HTR-8/SVneo (cell line): ENCODE data around the genes POSTN and UFM1.

DNA sequence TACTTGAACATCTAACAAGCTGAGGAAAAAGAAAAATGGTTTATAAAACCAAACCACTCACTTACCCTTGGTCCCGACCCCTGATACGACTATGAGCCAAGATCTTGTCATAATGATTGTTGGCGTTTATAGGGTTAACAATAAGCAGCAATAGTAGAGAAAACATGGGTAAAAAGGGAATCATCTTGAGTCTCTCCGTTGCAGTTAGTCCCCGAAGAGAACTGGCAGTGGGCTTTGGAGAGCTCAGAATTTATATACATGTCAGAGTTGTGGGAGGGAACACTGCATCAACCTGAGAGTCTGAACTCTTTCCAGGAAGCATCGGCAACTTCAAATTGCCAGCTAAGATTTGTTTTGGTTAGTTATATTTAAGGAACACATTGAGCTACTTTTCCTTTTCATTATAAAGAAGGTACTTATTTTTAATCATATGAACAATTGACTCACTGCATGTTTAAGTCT, at the start of gene POSTN:
Gene POSTN, minus strand, starts transcription at position 226 of the 462 bp plus-strand sequence.
- RRBS, result no CpG with 5 or more reads among the region's 6 CpGs

DNA sequence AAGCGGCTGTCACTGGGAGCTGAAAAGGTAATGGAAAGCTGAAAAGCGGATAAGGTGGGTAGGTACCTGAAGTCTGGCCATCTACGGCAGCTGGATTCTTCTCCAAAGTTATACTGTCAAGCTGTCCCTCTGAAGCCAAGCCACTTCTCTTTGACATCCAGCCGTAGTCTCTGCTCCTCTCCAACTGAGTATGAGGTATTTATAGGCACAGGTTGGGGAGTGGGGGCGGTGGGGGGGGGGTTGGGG, 65.2 kb upstream of the TRPC4 start:
- RRBS, result no CpG with 5 or more reads among the region's 5 CpGs

GRCh38 chr13:38349276-38349677, 374 bp upstream of the UFM1 start:
- RRBS, result no CpG with 5 or more reads among the region's 18 CpGs

- RRBS, result 4% methylated on average over 6 of the region's 41 CpGs
Measured at GRCh38 chr13:38349678-38350500, at the start of gene UFM1. UFM1 (plus strand) TSS chr13:38349851.

DNA sequence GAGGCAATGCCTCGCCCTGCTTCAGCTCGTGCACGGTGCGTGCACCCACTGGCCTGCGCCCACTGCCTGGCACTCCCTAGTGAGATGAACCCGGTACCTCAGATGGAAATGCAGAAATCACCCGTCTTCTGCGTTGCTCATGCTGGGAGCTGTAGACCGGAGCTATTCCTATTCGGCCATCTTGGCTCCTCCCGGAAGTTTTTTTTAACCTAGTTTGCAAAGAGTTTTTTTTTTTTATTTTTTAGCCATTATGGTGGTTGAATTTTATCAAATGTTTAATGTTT, 16.0 kb upstream of the STOML3 start:
- RRBS, result no CpG with 5 or more reads among the region's 11 CpGs

DNA sequence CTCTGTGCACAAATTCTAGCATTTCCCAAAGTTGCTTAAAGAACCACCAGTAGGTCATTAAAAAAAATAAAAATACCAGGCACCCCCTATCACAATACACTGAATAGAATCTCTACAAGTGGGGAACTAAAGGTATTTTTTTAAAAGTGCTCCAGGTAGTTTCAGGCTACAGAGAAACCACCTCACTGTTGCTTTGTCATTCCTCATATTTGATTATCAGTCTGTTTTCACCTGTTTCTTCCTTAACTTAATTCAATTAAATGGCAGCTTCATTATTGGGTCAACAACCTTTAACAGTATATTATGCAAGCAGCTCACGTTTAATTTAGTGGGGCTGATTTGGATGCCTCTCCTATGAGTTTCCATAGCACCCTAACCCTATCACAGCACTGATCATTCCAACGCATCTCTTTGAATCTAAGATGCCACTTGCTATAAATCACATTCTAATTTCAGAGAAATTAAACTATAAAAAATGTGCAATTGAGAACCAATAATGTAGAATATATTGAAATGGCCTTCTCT, 16.4 kb downstream of the PROSER1 start:
- RRBS, result no CpG with 5 or more reads among the region's 2 CpGs

GRCh38 chr13:39034167-39034599, 3.7 kb downstream of the PROSER1 start:
- RRBS, result no CpG with 5 or more reads among the region's 1 CpG

- RRBS, result no CpG with 5 or more reads among the region's 1 CpG
Measured at GRCh38 chr13:39040268-39040530, 1.9 kb downstream of the NHLRC3 start.

GRCh38 chr13:39347972-39348800, 254.8 kb downstream of the LHFPL6 start:
- RRBS, result no CpG with 5 or more reads among the region's 9 CpGs

DNA sequence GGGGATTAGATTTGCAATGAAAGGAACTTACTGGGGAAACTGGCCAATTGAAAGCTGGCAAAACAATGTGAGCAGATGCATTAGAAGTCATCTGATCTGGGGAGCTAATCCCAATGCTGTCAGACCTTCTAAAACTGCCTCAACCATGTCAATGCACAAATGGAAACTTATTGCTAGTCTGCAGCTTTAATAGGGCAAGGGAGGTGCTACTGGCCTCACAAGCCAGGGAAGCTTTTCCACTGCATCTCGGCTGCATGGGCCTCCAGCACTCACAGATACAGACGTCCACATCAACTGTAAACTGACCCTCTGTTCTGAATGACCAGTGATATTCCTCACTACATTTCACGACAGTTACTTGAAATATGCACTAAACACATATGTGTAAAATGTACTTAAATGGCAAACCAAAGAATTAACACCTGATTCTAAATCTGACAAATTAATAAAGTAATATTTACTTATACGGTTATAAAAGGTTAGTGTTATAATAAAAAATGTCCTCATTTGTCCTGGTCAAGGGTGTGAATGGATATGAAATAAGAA, 154.0 kb downstream of the LHFPL6 start:
- RRBS, result no CpG with 5 or more reads among the region's 4 CpGs

- RRBS, result no CpG with 5 or more reads among the region's 7 CpGs
Measured at GRCh38 chr13:39489946-39490629, 112.9 kb downstream of the LHFPL6 start.

DNA sequence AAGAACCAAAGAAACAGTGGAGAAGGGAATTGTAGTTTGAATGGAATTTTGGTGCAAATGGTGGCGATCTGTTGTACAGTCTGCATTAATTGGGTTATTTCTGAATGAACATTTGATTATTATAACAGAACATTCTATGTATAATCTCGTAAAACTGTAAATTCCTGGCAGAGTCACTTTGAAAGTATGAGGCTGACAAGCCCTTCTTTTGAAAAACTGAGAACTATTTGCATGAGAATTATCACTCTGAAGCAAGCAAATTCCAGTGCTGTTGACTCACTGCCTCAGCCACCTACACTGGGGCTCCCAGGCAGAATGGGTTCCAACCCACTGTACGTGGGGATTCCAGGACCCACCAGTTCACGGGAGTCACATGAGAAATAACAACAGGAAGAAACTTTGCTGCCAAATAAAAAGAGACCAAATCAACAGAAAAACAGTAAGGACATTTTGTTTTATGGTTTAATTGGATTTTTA, 37.4 kb downstream of the LHFPL6 start:
- RRBS, result no CpG with 5 or more reads among the region's 4 CpGs

DNA sequence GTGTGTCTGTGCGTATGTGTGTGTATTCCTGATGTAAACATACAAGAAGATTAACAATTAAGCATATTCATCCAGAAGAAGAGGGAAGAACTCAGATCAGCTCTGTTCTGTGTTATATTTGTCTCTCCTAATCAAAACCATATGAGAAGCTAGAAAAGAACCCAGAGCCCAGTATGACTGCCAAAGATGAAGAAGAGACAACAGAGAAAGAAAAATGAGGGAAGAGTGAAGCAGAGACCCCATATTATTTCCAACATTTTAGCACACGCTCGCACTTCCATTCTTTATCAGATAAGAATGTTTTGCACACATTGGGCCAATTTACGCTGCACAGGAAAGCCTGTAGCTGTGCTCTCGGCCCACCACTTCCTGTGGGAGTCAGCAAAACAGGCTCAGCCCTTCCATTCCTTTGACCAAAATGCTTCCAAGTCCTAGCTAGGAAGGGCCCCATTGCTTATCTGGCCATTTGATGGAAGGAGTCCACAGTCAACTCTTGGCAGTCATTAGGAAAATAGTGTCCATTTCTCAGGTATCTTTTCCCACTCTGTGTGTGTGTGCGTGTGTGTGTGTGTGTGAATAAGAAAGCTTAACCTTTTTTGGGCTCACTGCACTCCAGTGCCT, 237.3 kb downstream of the COG6 start:
- RRBS, result no CpG with 5 or more reads among the region's 6 CpGs

- RRBS, result no CpG with 5 or more reads among the region's 1 CpG
Measured at GRCh38 chr13:39898858-39899106, 243.3 kb downstream of the COG6 start.

- RRBS, result no CpG with 5 or more reads among the region's 2 CpGs
Measured at GRCh38 chr13:39900231-39900865, 244.9 kb downstream of the COG6 start.

- RRBS, result no CpG with 5 or more reads among the region's 12 CpGs
Measured at GRCh38 chr13:40221093-40222329, 444.9 kb downstream of the FOXO1 start.

DNA sequence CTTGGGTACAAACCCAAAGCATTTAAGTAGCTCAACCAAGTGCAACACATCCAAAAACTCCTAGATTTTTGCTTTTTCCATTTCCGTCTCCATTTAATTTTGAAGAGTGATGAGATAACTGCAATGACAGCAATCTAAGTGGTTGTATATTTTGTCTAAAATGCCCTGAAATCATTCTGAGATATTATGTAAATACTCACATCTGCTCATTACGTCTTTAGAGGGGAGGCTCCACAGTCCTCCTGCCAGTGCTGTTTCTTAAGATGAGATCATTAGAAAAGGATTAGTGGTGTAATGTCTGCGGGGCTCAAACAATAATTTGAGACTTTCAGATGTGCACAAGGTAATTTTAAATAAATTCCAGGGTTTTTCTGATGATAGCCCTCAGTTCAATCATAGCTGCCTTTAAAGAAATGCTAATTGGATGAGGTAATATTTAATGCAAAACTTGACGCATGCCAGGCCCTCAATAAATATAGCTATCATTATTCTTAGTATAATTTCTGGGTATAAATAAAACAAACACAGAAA, 437.9 kb downstream of the FOXO1 start:
- RRBS, result no CpG with 5 or more reads among the region's 4 CpGs

GRCh38 chr13:40343402-40344011, 322.9 kb downstream of the FOXO1 start:
- RRBS, result no CpG with 5 or more reads among the region's 2 CpGs

DNA sequence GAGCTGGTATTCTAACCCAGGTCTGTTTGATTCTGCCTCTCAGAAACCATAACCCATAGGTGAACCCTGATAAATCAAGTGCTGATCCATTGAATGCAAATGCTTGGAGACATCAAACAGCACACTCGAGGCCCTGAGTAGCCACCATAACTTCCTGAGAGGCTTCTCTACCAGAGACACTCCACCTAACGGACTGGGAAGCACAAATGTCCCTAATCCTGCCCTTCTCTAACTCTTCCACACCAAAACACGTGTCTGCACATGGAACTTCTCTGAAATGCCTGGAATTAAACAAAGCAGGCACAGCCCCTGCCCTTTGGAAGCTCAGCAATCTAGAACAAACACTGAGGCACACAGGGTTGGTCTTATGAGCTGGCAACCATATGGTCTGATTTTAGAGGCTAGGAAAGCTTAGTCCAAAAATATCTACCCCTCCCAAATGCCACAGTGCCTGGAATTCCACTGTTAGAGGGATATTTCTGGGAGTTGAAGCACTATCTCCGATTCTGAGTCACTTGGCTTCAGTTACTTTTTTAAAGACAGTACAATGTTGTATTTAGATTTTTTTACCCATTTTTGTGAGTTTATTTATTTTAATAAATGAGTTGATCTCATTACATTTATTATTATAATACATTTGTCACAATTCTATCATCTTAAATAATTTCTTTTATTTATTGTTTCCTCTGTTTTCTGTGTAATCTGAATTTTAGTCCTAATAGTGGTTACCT, 189.8 kb downstream of the FOXO1 start:
- RRBS, result no CpG with 5 or more reads among the region's 4 CpGs

DNA sequence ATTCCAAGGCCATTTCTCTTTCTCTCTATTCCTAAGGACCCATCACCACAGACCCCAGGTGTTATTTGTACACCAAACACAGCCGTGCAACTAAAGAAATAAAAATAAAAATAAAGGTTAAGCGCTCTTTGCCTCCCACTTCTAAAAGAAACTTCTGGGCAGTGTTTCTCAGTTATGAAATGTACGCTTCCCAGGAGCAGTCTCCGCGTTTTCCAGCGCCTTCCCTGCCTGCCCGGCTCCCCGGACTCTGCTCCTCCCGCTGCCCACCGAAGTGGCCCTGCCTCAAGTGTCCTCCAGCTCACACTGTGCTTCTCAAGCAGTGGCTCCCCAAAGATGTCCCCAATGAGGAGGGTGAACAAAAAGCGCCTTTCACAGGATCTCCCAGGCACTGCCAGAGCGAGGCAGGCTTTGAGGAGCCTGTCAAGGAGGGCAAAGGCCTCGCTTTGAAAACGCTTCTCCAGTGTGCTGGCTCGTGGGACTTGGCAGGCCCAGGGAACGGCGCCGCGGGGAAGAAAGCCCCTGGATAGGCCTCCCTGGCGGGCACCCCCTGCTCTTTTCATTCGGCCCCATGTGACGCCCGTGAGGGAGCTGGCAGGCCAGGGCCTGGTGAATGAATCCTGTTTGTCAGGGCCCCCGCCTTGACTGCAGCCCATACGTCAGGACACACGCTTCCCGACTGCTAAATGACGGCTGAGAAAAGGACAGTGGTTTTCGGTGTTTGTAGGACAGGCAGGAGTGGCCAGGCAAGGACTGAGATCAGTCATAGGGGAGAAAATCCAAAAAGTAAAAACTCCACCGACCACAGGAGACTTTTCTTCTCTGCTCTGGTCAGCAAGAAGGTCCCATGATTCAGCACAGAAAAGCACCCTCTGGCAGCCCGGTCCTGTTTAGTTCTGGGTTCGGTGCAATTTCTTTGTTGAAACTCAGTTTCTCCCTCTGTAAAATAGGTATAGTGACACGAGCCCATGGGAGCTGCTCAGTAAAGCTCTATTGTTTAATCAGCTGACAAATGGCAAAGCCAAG, 187.0 kb downstream of the FOXO1 start:
- RRBS, result no CpG with 5 or more reads among the region's 33 CpGs